ENCODE results near the genes NLN and SREK1.

DNA sequence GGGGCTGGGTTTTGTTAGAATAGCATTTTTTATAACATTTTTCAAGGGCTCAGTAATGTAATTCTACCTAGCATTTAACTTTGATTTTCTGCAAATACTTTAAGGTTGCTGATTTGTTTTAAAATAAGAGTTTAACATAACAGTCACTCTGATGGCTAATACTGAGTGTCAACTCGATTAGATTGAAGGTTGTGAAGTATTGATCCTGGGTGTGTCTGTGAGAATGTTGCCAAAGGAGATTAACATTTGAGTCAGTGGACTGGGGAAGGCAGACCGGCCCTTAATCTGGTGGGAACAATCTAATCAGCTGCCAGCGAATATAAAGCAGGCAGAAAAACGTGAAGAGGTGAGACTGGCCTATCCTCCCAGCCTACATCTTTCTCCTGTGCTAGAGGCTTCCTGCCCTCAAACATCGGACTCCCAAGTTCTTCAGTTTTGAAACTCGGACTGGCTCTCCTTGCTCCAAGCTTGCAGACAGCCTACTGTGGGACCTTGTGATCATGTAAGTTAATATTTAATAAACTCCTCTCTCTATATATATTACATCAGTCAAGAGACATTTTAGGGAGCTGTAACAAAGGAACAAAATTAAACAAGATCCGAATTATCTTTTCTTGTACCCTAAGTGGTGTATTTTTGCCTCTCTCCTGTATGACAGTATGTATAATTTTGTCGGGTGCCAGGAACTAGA is 576.0 kb downstream of the LRRC70 start:
- PRO-cap, 4 experiments, result no peak in any of the 4 experiments
- RAMPAGE, long total RNA, 2 experiments, result no peak in any of the 2 experiments
- RRBS, result no CpG with 5 or more reads among the region's 8 CpGs

GRCh38 chr5:65036346-65036545 is 267.5 kb downstream of the CWC27 start:
- PRO-cap, 4 experiments, result no peak in any of the 4 experiments
- RAMPAGE, long total RNA, 2 experiments, result no peak in any of the 2 experiments
- RRBS, result no CpG with 5 or more reads among the region's 1 CpG

DNA sequence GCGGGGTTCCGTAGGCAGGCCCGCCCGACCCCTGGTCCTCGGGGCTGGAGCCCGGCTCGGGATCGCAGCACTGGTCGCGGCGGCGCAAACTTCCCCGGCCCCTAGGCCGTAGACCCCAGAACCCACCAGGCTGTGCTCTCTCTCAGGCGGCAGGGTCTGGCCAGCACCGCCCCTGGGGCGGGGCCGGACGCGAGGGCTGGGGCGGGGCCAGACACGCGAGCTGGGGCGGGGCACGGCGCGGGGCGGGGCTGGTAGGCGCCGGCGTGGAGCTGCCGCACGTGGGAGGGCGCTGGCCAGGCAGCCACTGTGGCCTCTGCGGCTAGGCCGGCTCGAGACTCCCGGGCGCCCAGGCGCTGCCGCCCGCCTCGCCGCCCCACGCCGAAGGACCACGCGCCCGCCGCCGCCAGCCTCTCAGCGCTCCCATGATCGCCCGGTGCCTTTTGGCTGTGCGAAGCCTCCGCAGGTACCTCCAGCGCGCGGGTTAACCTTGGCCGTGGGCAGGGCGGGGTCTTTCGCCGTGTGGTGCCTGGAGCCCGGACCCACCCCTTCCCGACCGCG is at the start of gene NLN:
NLN (plus strand) TSS at position 254 of the 558 bp plus-strand sequence.
- PRO-cap, 4 experiments, result peak in 4 of 4 experiments; most common plus-strand start position 254 of the sequence (in 3); most common minus-strand start position 158 of the sequence (in 4)
- RAMPAGE, long total RNA, 2 experiments, result start-site peak on the minus strand in 1 of 2 experiments, centred at position 144 of the sequence, 115 reads per replicate
- RRBS, result 2% methylated on average over 51 of the region's 67 CpGs

DNA sequence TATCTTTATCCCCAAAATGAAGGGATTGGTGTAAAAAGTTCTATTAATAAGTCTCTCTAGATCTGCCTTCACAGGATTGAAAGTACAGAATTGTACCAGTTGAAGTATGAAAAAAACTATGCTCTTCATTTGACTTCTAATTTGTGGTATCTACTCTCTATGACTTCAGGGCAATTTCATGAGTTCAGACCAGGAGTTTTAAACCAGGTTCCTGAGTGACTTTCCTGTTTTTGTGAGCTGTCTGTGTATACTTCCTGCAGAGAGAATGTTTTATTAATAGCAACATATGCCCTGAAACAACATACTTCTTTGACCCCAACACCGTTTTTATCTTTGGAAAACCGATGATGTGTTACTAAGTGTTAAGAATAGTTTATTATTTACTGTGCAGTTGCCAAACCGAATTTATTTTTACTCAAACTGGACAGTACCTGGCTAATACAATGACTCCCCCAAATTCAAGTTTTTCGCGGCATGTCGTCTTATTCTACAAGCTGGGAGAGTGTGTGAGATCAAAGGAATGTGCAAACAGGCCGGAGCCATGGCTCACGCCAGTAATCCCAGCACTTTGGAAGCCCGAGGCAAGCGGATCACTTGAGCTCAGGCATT is 58.8 kb upstream of the ERBIN start:
- PRO-cap, 4 experiments, result no peak in any of the 4 experiments
- RAMPAGE, long total RNA, 2 experiments, result no peak in any of the 2 experiments
- RRBS, result no CpG with 5 or more reads among the region's 10 CpGs

GRCh38 chr5:66143820-66144421 is at the start of gene SREK1:
Gene SREK1 (plus strand): TSS chr5:66144300.
- PRO-cap, 4 experiments, result peak in 4 of 4 experiments; most common plus-strand start chr5:66144335 (in 3); most common minus-strand start chr5:66144181 (in 4)
- RAMPAGE, long total RNA, 2 experiments, result start-site peak on the plus strand in 1 of 2 experiments, at chr5:66144198-66144338 at its widest, 243 reads per replicate
- RRBS, result 1% methylated on average over 20 of the region's 56 CpGs

DNA sequence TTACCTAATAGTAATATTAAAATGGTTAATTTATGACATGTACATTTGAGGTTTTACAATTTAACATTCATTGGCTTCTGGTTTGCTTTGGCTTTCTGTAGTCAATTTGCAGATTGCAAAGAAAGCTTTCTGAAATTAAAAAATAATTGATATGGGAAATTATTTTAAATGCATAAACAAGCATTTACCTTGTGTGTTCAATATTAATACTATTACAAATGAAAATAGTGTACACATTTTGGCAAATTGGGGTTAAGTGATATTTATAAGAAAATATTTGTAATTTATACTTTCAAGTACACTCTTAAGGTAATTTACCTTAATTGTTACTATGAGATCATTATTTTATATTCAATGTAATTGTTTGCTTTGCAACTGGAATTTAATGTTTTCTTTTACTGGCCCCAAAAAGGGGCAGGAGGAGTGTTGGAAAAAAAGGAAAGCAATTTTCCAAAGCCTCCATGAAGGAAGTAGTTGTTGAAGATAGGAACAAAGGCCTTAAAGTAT is 9.7 kb downstream of the SREK1 start:
- PRO-cap, 4 experiments, result no peak in any of the 4 experiments
- RAMPAGE, long total RNA, 2 experiments, result no peak in any of the 2 experiments

DNA sequence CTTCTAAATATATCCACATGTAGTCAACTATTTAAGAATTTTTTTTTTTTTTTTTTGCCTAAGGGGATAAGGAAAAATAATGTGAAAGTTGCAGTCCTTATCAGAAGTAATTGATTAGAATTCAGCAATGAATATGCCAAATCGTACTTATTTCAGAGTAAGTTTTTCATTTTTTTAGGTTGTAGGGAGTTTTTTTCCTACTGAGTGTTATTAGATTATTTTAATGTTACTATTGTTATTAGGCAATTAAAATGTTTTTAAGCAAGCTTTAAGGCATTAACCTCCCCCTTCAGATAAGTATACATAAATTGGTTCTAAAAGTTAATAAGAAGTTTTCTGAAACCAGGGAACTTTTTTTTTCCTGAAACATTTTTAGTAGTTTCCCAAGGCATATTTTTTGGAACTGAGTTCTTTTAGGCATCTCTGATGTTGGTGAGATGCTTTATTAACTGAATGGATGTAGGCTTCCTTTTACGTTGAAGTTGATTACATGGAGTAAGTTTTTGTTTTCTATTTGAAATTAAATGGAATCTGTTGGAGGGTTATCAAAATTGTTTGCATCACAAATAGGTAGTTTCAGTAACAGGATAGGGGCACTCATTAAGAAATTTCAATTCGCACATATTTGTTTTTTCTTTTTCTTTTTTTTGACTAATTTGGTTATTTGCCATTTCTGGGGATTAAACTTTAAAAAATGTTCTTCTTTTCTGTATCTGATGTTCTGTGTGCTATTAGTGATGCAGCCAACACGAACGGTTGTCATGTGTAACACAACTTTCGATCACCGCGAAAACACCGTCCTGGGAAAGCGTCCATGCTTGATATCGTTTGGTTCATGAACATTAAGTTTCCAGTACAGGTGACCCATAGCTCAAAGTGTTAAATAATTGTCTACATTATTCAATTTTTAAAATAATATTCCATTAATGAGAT is 14.2 kb downstream of the SREK1 start:
- PRO-cap, 4 experiments, result no peak in any of the 4 experiments
- RAMPAGE, long total RNA, 2 experiments, result no peak in any of the 2 experiments
- RRBS, result no CpG with 5 or more reads among the region's 11 CpGs

DNA sequence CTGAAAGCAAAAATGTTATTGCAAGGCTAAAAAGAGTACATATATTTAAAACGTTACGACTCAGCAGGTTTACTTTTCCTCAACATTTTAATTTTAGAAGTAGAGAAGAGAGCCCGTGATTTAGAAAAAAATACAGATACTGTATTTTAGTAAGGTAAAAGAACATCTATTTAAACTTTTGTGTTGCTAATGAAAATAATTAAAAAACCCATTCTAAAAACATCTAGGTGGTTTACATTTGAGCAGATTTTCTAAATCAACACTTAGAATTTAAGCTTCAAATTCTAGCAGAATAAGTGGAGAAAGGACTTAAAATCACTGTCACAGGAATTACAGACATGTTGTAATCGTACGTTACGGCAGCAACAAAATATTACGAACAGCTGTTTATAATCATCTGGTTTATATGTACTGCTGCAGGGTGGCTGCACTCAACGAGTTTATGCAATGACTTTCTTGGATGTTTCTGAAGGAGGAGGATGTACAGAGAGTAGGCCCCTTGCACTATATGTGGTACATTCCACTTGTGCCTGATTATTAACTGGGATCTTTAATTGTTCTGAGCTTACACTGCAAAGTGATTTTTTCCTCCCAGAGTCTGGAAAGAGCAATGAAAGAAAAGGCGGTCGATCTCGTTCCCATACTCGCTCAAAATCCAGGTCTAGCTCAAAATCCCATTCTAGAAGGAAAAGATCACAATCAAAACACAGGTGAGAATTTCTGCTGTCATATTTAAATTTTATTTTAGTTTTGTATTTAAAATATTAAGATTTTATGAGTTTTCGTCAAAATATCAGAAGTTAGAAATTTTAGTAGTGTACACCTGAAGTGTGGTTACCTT is 20.3 kb downstream of the SREK1 start:
- PRO-cap, 4 experiments, result no peak in any of the 4 experiments
- RAMPAGE, long total RNA, 2 experiments, result no peak in any of the 2 experiments
- RRBS, result no CpG with 5 or more reads among the region's 13 CpGs

GRCh38 chr5:66165346-66166304 is 21.5 kb downstream of the SREK1 start:
- PRO-cap, 4 experiments, result no peak in any of the 4 experiments
- RAMPAGE, long total RNA, 2 experiments, result start-site peak on the plus strand in 1 of 2 experiments, at chr5:66165892-66166301 at its widest, 21 reads per replicate
- RRBS, result no CpG with 5 or more reads among the region's 4 CpGs

DNA sequence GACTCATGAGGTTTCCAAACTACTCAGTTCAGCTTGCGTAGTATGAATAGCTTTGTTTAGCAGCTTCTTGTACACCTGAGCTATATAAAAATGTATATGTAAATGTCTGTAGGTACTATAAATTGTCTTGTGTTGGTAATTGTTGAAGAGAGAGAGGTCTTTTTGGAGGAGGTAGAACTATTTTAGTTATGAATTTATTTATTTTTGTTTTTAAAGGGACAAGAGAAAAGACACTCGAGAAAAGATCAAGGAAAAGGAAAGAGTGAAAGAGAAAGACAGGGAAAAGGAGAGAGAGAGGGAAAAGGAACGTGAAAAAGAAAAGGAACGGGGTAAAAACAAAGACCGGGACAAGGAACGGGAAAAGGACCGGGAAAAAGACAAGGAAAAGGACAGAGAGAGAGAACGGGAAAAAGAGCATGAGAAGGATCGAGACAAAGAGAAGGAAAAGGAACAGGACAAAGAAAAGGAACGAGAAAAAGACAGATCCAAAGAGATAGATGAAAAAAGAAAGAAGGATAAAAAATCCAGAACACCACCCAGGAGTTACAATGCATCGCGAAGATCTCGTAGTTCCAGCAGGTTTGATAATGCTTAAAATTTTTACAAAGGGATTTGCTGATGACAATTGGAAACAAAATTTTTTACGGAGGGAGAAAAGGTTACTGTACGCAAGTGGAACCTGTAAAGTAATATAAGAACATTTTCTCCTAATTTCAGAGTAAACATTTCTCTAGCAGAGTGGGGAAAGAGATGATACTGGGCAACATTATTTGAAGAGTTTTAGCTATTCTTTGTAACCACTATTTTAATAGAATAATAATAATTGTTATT is 26.5 kb downstream of the SREK1 start:
- PRO-cap, 4 experiments, result no peak in any of the 4 experiments
- RAMPAGE, long total RNA, 2 experiments, result start-site peak on the plus strand in 1 of 2 experiments, centred at position 422 of the sequence, 36 reads per replicate
- RRBS, result no CpG with 5 or more reads among the region's 15 CpGs

- PRO-cap, 4 experiments, result peak in 4 of 4 experiments; most common plus-strand start chr5:66582746 (in 2); most common minus-strand start chr5:66582548 (in 3)
- RAMPAGE, long total RNA, 2 experiments, result no peak in any of the 2 experiments
- RRBS, result no CpG with 5 or more reads among the region's 4 CpGs
These were observed 13.7 kb upstream of the MAST4 start for GRCh38 chr5:66582441-66582948.

DNA sequence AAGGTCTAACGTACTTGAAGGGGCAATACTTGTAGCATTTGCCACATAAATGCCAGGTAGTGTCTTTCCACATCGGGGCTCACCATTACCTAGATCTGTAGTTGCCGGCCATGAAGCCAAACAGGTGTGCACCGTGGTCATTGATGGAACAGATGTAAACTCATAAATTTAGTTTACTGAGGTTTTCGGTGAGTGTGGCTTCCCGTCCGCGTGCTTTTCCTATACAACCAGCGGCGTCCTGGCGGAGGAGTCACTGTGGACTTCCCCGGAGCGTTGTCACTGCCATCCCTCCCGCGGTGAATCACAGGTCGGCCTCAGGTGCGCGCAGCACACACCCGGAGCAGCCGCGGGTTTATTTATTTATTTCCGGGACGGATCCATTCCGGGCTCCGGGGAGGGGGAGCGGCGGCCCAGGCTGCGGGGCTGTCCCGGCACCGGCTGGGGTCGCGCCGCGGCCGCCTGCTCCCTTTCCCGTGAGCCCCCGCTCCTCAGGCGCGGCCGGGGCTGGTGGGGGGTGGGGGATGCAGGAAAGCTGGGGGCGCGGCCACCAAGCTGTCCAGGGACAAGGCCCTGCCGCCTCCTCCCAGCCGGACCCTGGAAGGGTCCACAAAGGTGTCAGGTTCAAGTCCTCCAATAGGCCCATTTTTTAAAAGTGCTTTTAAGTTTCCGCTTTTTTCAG is 192.7 kb downstream of the CD180 start:
- PRO-cap, 4 experiments, result peak in 4 of 4 experiments; most common plus-strand start position 304 of the sequence (in 3); most common minus-strand start position 303 of the sequence (in 4)
- RAMPAGE, long total RNA, 2 experiments, result start-site peak on the minus strand in 1 of 2 experiments, centred at positions 335 to 448 of the sequence, 30 to 55 reads per replicate
- RRBS, result 4% methylated on average over 16 of the region's 45 CpGs

DNA sequence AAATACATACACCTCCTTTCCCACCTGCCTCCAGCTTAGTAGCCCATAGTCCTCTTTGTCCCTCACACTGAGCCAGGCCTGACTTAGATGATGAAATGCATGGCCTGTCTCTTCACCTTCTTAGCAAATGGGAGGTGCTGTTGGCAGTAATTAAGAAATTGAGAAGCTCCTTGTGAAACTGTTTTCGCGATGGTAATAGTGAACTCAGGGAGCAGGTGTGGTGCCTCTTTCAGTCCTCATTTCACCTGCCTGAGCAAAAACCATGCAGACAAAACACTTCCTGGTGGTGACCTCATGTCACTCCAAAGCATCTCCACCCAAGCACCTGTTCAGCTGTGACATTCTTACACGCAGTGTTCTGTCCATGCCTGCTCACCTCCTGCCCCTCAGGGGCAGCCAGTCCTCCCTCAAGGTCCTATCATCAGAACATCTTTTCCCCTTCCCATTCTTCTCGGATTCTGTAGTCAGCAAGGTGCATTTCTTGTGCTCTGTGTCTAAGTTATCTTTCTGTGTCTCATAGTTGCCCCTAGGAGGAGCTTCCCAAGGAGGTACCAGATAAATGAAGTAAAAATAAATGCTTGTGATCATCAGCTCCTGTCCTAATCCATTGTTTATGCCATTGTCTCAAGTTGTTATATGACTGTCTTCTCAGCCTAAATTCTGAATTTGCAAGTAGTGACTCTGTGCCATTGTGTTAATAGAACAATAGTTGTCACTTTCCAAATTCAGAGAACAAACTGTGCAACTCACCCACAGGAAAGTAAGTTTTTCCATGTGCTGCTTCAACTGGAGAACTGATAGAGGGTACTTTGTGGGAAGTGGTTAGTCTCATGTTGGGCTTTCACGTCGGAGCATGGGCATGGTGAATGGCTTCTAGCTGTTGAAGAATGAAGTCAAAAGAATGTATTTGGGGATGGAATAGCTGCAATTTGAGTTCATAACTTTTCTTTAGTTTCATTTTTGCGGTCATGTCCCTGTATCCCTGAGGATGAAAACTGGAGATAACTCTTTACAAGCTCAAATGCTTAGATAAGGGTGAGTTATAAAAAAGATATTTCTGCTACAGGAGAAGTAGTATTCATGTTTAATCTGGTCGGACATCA is 146.2 kb downstream of the CD180 start:
- PRO-cap, 4 experiments, result peak in 1 of 4 experiments; most common plus-strand start position 825 of the sequence (in 1)
- RAMPAGE, long total RNA, 2 experiments, result no peak in any of the 2 experiments
- RRBS, result no CpG with 5 or more reads among the region's 8 CpGs

DNA sequence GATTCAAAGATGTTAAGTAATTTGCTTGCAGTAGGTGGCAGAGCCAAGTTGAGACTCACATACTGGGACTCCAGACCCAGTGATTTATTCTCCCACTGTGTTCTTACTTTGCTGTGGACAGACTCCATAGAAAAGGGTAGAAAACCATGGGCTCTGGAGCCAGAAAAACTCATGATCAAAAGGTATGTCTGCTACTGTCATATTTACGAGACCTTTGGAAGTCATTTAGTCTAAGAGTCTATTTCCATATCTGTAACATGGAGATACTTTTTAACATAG is 181.9 kb upstream of the CD180 start:
- PRO-cap, 4 experiments, result no peak in any of the 4 experiments
- RAMPAGE, long total RNA, 2 experiments, result no peak in any of the 2 experiments
- RRBS, result no CpG with 5 or more reads among the region's 1 CpG

- PRO-cap, 4 experiments, result peak in 4 of 4 experiments; most common minus-strand start chr5:67815536 (in 2)
- RAMPAGE, long total RNA, 2 experiments, result no peak in any of the 2 experiments
- RRBS, result no CpG with 5 or more reads among the region's 10 CpGs
These were observed 399.8 kb upstream of the PIK3R1 start for GRCh38 chr5:67815421-67816504.

GRCh38 chr5:68216863-68217511 is 1.4 kb downstream of the PIK3R1 start:
- PRO-cap, 4 experiments, result peak in 4 of 4 experiments; most common plus-strand start chr5:68217011 (in 1); most common minus-strand start chr5:68217053 (in 4)
- RAMPAGE, long total RNA, 2 experiments, result no peak in any of the 2 experiments
- RRBS, result no CpG with 5 or more reads among the region's 10 CpGs

- PRO-cap, 4 experiments, result no peak in any of the 4 experiments
- RAMPAGE, long total RNA, 2 experiments, result no peak in any of the 2 experiments
- RRBS, result no CpG with 5 or more reads among the region's 3 CpGs
These were observed 3.7 kb downstream of the PIK3R1 start for GRCh38 chr5:68219110-68219796.

- PRO-cap, 4 experiments, result no peak in any of the 4 experiments
- RAMPAGE, long total RNA, 2 experiments, result start-site peak on the plus strand in 1 of 2 experiments, at chr5:68226401-68226531 at its widest, 21 reads per replicate
- RRBS, result no CpG with 5 or more reads among the region's 25 CpGs
These were observed 10.7 kb downstream of the PIK3R1 start for GRCh38 chr5:68225861-68227083.

DNA sequence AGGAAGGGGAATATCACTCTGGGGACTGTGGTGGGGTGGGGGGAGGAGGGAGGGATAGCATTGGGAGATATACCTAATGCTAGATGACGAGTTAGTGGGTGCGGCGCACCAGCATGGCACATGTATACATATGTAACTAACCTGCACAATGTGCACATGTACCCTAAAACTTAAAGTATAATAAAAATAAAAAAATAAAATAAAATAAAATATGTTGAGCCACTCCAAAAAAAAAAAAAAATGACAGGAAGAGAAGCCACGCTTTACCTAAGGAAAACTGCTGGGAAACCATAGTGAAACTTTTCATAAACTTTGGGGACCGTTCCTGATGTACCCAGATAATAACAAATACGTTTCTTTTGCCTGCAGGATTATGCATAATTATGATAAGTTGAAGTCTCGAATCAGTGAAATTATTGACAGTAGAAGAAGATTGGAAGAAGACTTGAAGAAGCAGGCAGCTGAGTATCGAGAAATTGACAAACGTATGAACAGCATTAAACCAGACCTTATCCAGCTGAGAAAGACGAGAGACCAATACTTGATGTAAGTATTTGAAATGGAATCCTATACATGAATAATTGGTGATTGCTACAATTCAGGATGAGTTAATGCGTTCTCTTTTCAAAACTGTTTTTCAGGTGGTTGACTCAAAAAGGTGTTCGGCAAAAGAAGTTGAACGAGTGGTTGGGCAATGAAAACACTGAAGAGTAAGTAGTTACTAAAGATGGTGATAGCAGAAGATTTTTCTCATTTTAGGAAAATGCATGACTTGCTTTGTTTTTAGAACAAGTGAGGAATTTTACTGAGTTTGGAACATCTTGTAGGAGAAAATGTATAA is 79.4 kb downstream of the PIK3R1 start:
- PRO-cap, 4 experiments, result no peak in any of the 4 experiments
- RAMPAGE, long total RNA, 2 experiments, result start-site peak on the plus strand in 1 of 2 experiments, centred at position 438 of the sequence, 71 reads per replicate
- RRBS, result no CpG with 5 or more reads among the region's 13 CpGs

DNA sequence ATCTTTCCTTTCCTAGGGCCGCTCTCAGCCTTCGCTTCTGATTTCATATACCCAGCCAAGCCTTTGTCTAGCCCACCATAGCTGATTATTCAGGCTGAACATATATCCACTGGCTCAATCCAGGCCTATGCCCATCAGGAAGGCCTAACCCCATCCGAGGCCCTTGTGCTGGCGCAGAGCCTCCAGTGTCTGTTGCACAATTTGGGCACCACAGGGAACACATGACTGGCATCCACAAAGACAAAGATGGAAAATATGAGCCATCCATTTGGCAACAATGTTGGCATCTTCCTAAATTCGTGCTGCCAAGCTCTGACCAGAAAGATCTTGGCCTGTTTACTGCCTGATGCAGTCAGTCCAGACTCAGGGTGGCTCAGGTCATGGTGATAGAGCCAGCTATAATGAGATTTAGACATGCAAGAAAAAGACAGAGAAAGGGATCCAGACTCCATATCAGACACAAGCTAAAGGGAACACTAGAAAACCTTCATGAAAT is 233.8 kb downstream of the PIK3R1 start:
- PRO-cap, 4 experiments, result no peak in any of the 4 experiments
- RAMPAGE, long total RNA, 2 experiments, result no peak in any of the 2 experiments
- RRBS, result no CpG with 5 or more reads among the region's 5 CpGs